ENCODE measurements around a stretch of chr6.

GRCh38 chr6:147887-148390 is 144.3 kb upstream of the DUSP22 start:
- PRO-cap: no peak
- RAMPAGE, long total RNA: no peak

GRCh38 chr6:180091-180631 is 112.1 kb upstream of the DUSP22 start:
- PRO-cap: no peak
- RAMPAGE, long total RNA: no peak

DNA sequence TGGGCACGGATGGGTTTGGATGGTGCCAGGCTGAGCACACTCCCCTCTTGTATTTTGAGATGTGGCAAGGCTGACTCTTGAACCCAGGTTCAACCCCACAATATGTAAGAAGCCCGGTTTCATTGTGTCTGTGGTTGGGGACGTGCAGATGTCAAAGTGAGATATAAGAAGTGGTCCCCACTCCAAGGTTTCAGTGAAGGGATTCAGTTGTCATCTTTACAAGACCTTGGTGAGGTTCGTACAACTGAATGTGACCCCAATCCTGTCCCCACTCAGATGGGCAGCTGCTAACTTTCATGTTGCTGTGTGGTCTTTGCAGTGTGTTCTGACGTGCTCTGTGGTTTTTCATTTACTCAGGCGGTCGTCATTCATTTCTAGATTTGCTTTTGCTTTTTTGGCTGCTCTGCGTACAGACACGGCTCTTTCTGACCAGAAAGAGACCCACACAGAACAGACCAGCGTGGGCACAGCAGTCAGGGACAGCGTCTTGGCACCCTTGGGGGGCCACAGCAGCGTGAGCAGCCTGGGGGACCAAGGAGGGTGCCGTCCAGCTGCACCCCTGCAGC is 49.6 kb upstream of the IRF4 start:
- PRO-cap: no peak
- RAMPAGE, long total RNA: no peak

DNA sequence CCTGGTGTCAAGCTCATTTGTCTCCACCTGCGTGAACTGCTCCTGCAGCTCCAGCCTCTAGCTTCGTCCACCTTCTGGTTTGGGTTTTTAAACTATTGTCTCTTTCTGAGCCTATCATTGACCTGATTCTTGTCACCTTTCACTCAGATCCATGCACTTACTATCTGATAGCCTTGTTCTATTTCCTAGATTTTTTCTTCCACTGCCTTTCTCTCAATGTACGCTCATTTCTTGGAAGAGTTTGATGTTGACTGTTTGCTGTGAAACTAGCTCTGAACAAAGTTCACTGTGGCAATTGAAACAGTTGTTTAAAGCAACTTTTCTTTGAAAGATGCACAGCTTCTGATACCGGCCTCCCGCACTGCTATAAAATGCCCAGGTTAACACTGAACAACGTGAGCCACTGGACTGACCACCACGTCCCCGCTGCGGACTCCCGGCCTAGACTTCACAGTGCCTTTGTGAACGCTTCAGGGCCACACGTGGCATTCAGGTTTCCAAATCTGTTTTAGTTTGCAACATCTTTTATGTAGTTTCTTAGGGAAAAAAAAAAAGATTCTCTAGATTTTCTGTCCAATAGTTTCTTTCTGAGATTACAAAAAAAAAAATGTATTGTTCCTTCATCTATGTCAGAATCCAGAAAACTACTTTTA is 29.8 kb upstream of the IRF4 start:
- PRO-cap: no peak
- RAMPAGE, long total RNA: no peak

DNA sequence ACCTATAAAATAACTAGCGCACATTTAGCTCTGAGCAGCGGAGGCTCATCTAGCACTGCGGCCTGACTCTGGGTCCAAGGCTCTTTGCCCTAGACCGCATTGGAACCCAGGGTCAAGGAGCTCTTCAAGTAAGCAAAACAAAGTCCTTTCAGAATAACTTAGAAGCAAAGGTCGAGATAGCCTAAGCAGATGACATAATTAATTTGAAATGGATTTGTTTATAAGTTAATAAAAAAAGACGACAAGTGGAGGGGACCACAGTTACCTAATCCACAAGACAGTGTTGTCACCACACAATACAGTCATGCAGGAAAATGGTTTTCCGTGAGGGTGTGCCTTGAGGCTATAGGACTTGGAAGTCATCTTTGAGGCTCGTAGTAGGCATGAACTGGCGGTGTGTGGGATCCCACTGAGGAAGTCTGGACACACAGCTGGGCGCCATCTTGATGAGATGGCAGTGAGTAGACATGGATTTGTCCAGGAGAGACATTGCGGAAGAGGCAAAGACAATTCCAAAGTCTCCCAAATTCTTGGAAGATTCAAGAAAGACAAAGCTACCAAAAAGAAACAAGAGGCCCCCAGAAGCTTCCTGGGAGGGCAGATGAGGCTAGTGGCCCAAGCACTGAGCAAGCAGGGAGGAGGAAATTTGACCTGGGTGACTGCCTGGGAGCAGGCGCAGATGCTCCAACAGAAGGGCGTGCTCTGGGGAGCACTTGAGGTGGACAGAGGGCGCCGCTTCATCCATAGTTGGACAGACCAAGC is 29.0 kb upstream of the IRF4 start:
- PRO-cap: no peak
- RAMPAGE, long total RNA: no peak

DNA sequence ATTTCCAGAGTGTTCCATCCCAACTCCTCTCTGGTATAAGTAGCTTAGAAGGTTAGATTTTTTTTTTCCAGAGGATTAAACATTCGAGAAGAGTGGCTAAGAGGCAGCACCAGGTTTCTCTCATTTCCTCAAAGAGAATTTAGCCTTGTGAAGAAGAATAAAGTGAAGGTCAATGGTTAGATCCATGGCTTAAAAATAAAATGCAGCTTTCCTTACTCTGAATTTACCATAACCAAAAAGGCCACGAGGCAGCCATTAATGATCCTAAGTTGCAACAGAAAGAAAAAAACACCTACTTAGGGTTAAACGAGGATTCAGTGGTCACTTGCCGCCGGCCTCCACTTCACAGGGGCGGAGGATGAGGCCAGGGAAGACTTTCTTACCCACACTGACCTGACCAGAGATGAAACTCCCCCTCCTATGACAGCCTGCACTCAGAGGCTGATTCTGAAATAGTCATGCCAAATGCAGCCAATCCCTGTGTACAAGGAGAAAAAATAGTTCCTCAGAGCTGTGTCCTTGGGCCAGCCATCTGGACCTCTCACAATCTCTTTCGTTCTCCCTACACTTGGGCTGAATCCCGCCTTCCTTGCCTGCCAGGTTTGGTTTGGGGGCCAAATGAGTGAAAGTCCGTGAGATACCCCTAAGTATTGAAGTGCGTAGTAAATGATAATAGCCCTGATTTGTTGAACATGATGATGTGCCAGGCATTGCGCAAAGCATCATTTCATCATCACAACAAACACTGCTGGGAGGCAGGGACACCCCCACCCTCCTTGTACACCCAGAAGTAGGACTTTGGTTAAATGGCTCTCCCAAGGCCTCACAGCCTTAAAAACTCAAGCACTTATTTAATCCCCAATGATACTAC is 3.3 kb upstream of the IRF4 start:
- PRO-cap: no peak
- RAMPAGE, long total RNA: no peak

DNA sequence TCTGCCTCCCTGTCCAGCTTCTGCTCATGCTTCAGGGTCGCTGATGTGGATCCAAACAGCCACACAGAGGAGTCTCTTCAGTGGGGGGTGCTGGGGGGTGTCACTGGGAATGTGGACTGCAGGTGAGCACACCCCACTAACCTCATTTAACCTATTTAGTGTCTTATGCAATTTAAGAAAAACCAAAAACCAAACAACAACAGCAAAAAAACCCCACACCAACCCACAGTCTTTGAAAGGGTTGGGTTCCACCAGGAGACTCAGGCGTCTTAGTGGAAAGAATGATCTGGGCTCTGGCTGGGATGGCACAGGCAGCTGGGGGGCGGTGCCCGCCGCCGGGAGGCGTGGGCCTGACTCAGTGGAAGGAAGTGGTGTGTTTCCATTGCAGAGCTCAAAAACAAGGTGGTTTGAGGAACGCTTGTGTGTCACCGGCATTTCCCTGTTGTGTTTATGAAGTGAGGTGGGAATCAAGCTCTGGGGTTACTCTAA is 55.1 kb downstream of the IRF4 start:
- PRO-cap: no peak
- RAMPAGE, long total RNA: no peak

DNA sequence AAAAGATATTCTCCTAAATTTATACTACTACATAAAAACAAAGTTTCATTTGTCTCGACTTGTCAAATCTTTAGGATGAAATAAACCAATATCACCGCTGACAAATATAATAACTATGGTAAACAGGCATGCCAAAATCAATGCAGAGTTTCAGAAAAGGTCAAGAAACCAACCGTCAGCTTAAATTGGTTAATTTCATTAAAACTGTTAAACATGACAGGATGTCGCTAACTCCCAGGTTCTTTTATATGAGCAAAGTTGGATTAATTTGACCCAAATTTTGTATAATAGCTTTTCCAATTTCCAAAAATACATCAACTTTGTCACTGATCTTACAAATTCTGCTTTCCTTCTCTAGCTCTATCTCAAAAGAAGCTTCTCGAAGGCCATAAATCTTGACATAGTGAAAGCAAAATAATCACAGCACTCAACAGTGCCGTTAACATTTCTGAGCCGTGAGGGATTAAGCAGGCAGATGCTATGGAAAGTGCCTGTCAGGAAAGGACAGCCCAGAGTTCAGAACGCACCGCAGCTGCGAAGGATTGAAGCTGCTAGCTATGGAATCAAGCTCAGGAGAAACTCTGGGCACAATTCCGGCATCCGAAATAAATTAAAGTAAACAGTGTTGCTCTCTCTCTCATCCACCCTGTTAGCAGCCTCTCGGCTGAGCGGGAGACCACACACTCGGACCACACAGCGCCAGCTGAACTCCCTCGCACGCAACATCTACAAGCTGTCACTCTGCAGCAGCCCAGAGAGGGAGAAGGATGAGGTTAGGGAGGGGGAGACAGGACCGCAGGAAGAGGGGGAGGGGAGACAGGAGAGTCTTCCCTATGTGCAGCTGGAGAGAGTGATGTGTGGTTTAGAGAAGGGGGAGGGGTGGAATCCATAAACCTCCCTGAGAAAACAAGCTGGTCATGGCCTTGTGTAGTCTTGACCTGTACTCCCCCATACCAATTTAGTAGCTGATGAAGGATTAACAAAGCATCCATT is 9.2 kb downstream of the EXOC2 start:
- PRO-cap: no peak
- RAMPAGE, long total RNA: no peak

GRCh38 chr6:711733-711937 is 18.7 kb upstream of the EXOC2 start:
- PRO-cap: no peak
- RAMPAGE, long total RNA: no peak

- PRO-cap: no peak
- RAMPAGE, long total RNA: no peak
Observed at GRCh38 chr6:884298-884928, 191.5 kb upstream of the EXOC2 start.

DNA sequence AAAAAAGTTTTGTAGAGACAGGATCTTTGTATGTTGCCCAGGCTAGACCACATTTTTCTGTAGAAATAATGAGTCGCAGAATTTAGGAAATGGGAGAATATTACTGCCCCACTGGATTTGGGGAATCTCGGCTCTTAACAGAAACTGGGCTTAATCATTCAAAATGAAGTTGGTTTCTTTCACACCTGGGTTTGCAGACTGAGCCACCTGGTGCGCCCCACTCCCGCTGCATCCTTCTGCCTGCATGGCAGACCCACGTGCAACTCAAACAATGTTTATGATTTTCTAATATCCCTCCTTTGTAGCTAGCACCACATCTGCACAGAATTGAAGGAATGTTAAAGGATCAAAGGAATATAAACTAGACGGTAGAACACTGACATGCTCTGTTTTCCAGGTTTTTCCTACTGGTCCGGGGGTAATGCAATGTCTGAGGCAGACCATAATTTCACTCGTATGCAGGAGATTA is 265.8 kb upstream of the FOXQ1 start:
- PRO-cap: no peak
- RAMPAGE, long total RNA: no peak

DNA sequence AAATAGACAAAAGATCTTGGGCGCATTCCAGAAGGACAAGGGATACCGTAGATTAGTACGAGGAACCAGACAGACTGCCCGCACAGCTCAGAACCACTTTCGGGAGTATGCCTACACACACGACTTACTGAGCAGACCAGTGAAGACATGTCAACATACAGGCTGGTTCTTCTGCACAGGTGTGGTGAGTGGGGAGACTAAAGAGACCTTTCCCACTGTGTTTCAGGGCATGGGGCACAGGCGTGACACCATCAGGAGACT is 15.8 kb upstream of the FOXQ1 start:
- PRO-cap: no peak
- RAMPAGE, long total RNA: no peak

DNA sequence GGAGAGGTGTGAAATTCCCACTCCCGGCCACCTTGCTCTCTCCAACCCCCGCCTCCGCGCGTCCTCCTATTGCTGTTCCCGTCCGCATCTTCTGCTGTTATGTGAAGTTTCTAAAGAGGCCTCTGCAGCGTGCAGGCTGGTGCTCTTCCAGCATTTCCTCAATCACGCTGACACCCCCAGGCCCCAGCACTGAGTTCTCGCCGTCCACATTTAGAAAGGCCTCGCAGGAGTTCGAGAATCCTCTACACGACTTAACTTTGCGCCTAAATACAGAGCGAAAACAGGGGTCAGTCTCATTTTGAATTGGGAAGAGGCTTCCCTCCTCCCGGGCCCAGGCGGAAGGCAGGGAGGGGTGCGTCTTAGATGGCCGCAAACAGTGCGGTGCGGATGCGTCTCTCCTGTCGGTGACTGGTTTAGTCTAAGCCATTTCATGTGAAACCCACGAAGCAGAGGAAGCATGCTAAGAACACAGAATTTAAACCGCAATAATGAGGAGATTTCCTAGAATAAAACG is 4.1 kb upstream of the FOXF2 start:
- PRO-cap: no peak
- RAMPAGE, long total RNA: no peak

GRCh38 chr6:1385750-1385994 is 3.7 kb upstream of the FOXF2 start:
- PRO-cap: no peak
- RAMPAGE, long total RNA: no peak

- PRO-cap: no peak
- RAMPAGE, long total RNA: no peak
Observed at GRCh38 chr6:1402365-1402659, 12.9 kb downstream of the FOXF2 start.

- PRO-cap: no peak
- RAMPAGE, long total RNA: no peak
Observed at GRCh38 chr6:1606058-1606336, 3.7 kb upstream of the FOXC1 start.

DNA sequence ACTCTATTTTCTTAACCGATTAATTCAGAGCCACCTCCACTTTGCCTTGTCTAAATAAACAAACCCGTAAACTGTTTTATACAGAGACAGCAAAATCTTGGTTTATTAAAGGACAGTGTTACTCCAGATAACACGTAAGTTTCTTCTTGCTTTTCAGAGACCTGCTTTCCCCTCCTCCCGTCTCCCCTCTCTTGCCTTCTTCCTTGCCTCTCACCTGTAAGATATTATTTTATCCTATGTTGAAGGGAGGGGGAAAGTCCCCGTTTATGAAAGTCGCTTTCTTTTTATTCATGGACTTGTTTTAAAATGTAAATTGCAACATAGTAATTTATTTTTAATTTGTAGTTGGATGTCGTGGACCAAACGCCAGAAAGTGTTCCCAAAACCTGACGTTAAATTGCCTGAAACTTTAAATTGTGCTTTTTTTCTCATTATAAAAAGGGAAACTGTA is 2.6 kb downstream of the FOXC1 start:
- PRO-cap: no peak
- RAMPAGE, long total RNA: no peak

DNA sequence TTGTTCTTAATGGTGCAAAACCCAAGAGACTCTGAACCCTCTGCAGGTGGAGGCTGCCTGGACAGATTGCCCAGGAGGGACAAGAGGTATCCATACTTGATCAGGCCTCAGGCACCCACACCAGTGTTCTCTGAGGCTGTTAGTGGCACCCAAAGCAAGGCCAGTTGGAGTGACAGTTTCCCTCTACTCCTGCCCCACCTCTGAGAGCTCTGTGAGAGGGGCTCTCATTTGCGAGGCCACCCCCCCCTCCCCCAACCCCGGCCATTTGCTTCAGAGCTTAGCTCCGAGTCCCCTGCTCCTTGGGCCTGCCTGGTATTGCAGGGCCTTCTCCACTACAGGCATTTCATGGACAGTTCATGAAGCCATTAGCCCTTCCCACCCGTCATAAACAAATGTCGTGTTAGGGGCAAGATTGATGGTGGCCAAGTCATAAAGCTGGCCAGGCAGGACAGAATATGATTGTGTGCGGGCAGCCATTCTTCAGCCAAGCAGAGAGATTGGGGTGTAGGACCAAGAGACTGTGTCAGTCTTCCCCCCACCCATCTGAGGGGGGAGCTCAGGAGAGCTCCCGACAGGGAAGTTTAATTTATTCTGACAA is 7.0 kb downstream of the FOXC1 start:
- PRO-cap: no peak
- RAMPAGE, long total RNA: no peak

DNA sequence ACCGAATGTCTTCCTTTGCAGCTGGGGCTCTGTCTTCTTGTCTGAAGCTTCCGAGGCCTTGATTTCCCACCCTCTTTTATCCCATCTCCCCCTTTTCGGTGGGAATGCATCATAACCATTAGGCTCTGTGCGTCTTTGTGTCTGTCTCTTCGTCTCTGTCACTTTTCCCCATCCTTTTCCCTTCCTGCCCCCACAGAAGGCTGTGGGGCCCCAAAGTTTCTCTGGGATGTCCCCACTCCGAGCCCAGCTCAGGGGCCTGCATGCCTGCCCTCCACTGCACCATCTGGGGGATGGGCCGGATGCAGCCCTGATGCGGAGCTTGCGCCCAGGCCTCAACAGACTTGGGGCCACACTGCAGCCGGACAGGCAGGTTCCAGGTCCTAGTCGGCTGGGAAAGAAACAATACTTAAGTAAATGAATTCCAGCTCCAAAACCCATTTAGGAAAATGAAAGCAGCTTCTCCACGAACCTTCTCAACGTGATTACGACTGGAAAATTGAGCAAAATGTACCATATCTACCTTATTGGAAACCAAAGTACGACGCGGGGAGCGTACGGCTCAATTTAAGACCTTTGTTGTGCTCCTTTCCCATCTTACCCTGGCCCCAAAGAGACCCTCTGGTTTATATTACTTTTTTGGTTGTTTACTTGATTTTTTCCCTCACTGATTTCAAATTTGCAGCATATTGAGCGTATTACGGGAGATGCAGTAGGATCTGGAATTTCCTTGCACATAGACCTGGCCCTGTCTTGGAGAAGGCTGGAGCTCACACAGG is 7.8 kb downstream of the FOXC1 start:
- PRO-cap: no peak
- RAMPAGE, long total RNA: no peak

GRCh38 chr6:1781495-1781922 is 171.8 kb downstream of the FOXC1 start:
- PRO-cap: no peak
- RAMPAGE, long total RNA: no peak